Epithelial cell of esophagus (primary cell): ENCODE measurements around the genes KLHL8, MEPE and HERC3.

DNA sequence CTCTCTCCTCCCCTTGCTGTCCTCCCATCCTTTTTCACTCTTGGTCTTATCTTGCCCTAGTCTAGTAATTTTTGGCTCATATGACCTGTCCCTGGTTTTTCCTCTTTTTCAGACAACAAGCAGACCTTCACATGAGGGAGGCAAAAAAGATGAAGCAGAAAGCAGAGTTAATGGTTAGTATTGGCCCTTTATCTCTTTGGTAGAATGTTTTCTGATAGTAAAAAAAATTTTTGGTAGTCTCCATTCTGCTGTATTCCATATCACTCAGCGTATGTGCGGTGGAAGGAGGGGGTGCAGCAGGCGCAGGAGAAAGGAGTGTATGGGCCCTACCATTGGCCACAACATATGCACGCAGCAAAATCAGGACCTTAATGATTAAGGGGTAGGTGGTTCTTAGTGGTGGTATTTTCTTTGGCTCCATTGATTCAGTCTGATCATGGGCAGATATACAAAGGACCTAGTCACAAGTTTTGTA is 92.8 kb downstream of the KLHL8 start:
- RRBS = no CpG with 5 or more reads among the region's 4 CpGs

- RRBS = 2% methylated on average over 18 of the region's 62 CpGs
Observed at GRCh38 chr4:87220272-87220869, at the start of gene KLHL8. Gene KLHL8, minus strand, starts transcription at chr4:87220618.

GRCh38 chr4:87710120-87710597 is 60.1 kb downstream of the DMP1 start:
- RRBS = no CpG with 5 or more reads among the region's 15 CpGs

DNA sequence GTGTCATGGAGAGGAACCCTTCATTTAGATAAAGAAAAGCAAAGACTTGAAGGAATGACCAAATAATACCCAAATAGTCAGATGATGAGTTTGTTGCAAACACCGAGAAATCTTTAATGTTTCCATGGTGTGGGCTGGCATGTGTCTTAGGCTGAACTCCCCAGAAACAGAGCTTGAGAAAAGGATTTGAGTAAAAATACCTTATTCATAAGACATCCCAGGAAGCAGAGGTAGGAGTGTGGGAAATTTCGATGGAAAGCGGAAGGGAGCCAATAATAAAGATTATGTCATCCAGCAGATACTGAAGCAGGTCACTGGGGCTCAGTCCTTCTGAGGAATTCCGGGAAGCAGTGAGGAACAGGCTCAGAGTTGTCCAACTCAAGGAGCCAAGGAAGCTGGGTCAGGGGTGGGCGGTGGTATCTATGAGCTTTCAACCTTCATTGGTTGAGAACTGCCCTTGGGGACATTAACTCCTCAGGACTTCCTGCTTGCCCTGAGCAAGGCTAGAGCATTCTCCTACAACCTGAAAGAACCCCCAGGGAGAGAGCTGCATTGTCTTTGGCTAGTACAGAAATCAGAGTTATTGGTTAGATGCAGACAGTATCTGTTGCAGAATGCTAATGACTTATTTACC is 68.1 kb downstream of the DMP1 start:
- RRBS = no CpG with 5 or more reads among the region's 5 CpGs

DNA sequence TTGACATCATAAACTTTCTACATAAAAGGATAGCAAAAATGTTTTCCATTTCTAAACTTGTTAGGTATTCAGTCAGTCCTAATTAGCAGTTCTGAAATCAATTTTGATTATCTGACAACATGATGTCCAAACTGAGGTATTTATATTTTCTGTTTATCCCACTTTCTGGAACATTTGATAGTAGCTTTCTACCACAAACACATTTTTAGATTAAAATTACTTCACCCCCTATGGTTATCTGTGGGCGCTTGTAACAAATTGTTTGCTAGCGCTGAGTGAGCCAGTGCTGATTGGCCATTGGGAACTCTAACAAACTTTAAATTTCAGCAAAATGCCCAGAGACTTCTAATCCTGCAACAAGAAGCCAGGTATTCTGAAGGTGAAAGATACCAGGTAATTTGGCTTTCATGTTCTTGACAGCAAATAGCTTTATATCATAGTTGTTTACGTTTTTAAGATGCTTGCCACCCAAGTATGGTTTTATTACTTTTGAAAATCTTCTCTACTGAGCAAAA is at the start of gene MEPE:
Gene MEPE, plus strand, starts transcription at position 348 of the 515 bp plus-strand sequence.
- RRBS = no CpG with 5 or more reads among the region's 3 CpGs

GRCh38 chr4:87843841-87844407 is 11.2 kb downstream of the MEPE start:
- RRBS = no CpG with 5 or more reads among the region's 3 CpGs

DNA sequence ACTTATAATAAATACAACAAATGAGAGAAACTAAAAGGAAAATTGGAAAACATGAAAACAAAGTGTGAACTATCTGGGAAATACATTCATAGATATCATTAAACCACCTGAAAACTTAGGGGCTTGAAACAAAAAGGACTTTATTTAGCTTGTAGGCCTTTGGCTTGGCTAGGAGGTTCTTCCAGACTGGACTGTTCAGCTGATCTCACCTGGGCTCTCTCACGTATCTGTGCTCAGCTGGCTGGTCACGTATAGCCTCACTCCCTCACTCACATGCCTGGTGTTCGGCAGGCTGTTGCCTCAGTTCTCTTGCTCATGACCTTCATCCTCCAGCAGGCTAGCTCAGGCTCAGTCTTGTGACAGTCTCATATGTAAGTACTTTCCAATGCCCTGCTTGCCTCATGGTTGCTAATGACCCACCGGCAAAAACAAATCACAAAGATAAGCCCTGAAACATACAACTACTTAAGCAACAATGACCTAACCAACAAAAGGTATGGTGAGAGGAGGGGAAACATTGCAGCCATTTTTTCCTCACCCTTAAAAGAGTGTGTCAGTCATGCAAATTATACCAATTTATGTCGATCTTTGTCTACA is 24.9 kb downstream of the MEPE start:
- RRBS = no CpG with 5 or more reads among the region's 5 CpGs

DNA sequence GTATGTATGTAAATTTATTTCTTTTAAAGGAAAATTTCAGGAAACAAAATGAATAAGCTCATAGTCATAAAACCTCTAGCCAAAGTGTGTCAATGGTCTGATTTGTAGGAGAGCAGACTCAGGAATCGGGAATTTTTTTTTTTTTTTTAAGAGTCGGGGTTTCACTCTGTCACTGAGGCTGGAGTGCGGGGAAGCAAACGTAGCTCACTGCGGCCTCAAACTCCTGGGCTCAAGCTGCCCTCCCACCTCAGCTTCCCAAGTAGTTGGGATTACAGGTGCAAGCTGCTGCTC is 2.5 kb downstream of the PKD2 start:
- RRBS = no CpG with 5 or more reads among the region's 5 CpGs

DNA sequence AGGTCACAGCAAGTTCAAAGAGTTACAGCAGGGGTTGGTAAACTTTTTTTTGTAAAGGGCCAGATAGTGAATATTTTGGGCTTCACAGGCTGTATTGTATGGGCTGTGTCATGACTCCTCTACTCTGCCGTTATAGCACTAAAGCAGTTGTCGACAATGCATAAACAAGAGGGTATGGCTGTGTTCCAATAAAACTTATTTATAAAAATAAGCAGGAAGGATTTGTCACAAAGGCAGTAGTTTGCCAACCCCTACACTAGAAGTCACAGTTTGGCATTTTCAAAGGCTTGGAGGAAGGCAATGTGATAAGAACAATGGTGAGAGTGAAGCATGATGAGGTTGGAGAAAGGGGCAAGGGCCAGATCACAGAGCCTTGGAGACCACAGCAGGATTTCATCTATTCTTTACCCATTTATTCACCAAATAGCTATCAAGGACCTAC is 59.2 kb downstream of the PPM1K start:
- RRBS = no CpG with 5 or more reads among the region's 2 CpGs

DNA sequence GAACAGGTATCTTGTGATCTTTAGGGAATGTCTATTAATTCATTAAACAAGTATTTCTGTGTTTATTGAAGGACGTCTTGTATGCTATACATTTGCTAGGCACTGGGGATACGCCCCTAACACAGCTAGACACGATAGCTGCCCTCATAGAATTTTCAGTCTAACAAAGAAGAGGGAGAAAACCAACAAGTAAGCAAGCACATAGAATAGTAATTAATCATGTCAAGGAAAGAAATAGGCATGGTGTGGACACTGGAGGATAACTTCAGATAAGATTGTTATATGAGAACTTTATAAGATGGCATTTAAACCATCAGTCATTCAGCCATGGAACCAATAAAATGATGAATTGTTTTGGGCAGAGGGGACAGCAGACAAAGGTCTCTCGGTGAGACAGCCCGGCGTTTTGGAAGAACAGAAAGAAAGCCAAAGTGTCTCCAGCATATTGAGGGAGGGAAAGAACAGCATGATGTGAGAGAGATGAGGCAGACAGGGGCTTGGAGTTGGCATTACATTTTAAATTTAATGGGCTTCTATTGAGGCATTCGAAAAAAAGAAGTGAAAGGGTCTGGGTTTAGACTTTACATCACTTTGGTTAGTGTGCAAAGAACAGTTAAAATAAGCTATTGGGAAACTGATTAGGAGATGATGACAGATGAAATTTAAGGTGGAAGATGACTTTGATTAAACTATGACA is 843 bp upstream of the PPM1K start:
- RRBS = no CpG with 5 or more reads among the region's 7 CpGs

DNA sequence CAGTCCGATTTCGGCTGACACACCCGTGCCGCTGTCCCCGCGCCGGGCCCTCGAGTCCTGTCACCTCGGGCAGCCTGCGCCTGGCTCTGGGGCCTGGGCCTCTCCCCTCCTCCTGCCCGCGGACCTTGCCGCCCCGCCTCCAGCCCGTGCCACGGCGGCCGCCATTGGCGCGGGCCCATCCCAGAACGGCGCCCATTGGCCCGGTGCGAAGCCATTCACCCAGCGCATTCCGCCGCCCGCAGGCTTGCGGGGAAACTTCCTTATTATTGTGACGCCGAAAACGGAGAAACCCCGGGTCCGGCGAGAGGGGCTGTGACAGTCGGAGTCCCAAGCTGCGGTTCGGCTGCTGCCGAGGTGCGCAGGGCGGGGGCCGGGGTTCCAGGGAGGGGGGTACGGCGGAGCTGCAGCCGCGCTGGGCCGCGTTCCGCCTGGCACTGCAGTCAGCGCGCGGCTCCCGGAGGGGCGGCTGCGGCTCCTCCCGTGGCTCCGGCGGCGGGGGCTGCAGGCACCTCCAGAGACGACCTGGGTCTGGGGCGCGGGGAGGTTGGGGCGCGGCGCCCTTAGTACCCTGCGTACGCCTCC is at the start of gene HERC3:
Gene HERC3, plus strand, starts transcription at position 260 of the 582 bp plus-strand sequence.
- RRBS = 2% methylated on average over 24 of the region's 67 CpGs

DNA sequence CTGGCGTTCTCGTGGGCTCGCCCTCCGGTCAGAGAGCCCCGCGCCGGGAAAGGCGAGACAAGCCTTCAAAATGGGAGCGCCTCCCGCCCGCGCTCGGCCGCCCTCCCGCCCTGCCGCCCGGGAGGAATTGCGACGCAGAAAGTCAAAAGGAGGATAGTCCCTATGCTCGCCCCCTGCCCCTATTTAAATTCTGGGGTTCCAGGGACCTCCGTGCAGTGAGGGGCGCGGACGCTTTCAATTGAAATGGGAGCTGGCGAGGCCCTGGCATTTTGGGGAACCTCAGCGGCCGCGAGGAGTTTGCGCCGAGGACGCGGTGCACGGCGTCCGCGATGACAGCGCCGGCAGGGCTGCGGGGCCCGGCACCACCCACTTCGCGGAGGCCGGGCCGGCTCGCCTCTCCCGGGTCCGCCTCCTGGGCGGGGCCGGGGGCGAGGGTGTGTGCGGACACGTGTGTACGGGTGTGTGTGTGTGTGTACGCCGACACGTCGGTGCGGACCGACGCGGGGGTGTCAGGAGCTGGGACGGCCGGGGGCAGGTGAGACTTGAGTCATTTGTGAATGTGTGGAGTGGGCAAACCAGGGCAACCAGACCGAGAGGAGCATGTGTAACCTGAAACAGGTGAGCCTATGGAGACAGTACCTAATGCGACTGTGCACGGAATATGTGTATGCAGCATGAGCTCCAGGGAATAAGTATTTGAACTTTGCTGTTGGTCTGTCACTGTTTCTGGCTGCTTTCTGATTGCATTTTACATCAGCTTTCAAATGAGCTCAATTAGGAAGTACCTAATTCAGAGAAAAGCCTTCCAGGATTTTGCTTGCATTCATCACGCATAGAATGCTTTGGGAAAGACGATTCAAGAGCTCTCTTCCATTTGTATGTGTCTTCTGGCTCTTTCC is 772 bp downstream of the HERC3 start:
- RRBS = 2% methylated on average over 11 of the region's 68 CpGs

DNA sequence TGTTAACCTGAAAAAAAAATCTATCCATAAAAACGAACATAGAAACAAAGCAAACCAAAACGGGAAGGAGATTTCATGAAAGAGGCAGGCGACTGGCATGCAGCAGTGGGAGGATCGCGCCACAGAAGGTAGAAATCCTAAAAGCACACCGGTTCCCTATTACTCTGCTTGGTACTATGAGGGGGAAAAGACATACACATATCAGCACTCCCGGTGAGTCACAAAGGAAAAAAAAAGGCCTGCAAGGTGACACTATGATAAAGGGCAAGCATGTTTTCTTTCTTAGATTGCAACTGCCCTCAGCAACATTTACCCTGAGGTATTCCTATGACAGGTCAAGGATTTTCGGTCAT is 60.6 kb upstream of the NAP1L5 start:
- RRBS = 88% methylated on average over 1 of the region's 8 CpGs

DNA sequence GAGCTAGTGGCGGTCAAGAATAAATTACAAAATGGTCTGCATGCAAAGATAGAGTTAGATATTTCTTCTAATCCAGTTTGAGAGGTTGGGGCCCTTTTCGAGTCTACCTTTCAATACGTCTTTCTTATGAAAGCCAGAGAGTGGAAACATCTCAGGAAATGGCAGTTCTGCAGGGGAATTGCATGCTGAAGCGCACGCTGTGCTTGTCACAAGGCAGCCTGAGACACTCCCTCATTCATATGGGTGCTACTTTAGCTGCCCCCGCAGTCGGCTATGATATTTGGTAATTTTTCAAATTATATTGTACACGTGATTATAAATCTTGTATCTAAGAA is 145.4 kb upstream of the NAP1L5 start:
- RRBS = no CpG with 5 or more reads among the region's 8 CpGs

DNA sequence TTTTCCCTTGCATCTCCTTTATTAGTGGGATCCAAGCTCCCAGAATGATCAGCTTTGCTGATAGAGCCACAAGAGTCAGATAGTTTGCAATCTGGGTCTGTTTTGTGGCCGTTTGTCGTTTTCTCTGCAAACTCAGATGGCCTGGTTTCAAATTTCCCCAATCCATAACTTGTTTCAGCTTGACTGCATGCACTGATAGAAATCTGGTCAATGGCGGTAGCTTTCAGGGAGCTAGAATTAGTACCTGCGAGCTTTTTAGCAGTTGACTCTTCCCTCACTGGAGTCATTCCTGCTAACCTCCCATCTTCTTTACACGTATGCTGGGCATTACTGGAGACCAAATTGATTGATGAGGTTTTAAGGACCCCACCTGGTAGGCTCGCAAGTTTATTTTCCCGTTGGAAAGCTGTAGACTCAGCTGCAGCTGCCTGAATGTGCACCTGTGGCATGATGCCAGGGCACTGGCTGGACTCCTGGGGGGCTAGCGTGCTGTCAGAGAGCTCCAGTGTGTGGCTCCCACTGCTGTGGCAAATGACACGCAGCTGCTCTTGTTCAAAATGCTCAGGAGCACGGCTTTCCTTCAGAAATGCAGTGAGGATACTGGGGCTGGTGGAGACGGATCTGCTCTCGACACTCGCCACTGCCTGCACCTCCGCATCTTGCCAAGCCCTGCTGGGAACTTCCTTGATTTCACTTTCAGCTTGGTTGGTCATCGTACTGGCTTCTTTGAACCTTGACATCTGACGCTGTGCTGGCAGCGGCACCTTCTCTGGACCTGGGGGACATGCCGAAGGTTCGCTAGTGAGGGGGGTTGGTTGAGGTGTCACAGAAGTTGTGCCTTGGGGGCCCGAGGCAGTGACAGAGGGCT is 58.9 kb downstream of the GPRIN3 start:
- RRBS = no CpG with 5 or more reads among the region's 20 CpGs

DNA sequence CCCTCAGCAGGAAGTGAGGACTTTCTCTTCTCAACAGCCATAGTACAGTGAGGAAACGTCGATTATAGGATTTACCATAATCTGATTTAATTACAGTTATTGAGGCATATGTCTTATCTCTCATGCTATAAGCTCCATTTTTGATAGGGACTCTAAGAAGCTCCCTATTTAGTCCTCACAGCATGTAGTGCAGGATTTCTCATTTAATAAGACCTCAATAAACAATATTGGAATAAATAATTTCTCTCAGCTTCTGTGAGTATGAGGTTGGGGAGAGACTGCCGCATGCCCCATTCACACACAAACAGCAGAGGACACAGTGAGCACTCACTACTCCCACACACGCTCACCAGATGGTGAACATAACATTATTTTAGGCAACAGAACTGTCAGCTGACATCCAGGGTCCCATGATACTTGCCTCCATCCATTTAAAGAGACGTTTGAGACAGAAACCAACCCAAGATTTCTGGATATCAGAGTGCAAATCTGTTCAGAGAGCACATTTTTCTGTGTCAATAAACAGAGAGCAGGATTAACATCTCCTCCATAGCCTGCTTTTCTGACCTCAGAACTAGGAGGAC is 16.9 kb downstream of the GPRIN3 start:
- RRBS = no CpG with 5 or more reads among the region's 5 CpGs

- RRBS = no CpG with 5 or more reads among the region's 2 CpGs
Observed at GRCh38 chr4:89407396-89407621, 99.7 kb upstream of the GPRIN3 start.

DNA sequence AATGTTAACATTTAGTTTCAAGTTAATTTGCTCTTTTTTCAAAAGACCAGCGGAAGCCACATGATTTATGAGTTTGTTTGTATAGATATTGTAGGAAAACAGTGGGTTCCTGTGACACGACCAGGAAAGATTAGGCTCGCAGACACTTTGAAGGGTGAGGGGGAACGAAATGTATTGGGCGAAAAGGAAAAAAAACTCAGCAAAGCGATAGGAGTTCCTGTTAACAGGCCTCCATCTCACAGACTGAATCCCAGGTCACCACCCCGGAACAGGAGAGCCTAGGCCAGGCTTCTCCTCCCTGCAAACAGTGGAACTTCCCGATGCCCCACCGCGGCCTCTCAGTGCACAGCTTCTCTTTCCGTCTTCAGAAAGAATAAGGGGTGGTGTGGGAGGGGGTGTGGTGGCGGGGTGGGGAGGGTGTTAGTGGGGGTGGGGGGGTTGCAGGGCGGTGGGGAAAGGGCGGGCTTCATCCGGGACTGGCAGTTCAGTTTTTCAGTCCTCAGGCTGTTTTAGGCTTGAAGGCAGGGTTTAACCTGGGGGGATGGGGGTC is 181.8 kb upstream of the GPRIN3 start:
- RRBS = no CpG with 5 or more reads among the region's 15 CpGs

- RRBS = no CpG with 5 or more reads among the region's 10 CpGs
Observed at GRCh38 chr4:89681042-89681699, 155.8 kb downstream of the SNCA start.

DNA sequence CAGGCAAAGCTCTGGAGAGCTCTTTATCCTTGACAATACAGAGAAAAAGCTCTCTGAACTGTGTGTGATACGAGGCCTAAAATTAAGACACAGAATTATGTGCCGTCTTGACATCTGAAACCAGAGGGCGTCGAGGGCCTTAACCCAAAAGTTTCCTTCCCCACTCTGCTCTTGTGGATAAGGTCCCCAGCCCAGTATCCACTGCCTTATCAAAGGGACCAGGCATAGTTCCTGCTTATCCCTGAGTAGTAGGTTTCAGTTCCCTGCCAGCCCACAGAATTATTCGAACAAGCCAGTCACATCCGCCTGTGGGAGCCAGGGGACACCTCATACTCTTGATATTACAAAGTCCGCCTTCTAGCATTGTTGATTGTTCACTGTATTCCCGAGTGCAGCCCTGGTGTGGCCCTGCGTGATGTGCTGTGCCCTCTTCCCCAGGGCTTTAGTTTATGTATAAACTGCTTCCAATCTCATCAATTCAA is 5.4 kb upstream of the MMRN1 start:
- RRBS = no CpG with 5 or more reads among the region's 9 CpGs